Measurements from ENCODE around the genes HSD3B7 and STX4.

- PRO-cap, result no peak
Measured at GRCh38 chr16:29736671-29737273, 9.0 kb downstream of the C16orf54 start.

GRCh38 chr16:29824474-29825006 is 4.3 kb downstream of the MVP start:
- PRO-cap, result bidirectional peak, plus-strand start at chr16:29824867, minus-strand start at chr16:29824750; unidirectional peak, plus-strand start at chr16:29824867

GRCh38 chr16:29849233-29850063 is 13.6 kb downstream of the CDIPT start:
- PRO-cap, result bidirectional peak, plus-strand start at chr16:29849787, minus-strand start at chr16:29849693

DNA sequence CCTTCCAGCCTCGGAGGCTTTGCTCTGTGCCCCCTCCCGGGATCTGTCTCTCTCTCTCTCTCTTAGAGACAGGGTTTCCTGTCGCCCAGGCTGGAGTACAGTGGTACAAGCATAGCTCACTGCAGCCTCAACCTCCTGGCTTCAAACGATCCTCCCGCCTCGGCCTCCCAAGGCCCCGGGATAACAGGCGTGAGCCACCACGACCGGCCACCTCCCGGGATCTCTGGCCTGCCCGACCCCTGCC is 13.9 kb upstream of the CDIPT start:
- PRO-cap, result no peak

GRCh38 chr16:29989452-29990010 is 5.9 kb downstream of the HIRIP3 start:
- PRO-cap, result no peak

DNA sequence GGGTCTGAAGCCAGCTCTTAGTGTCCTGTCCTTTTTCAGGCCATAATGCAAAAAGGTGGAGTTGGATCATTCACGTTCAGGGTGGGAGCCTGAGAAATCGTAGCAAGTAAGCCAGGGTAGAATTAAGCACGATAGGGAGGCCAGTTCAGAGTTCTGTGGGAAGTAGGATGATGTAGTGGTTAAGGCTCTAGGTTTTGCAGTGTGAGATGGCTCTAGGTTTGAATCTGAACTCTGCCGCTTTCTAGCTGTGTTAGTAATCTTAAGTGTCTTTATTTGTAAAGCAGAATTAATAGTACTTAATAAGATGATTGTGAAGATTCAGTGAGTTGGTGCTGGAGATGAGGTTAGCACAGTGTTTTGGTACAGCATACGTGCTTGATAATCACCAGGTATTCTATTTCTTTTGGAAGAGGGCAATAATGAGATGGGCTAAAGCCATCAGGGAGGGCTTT is 1.2 kb downstream of the PPP4C start:
- PRO-cap, result no peak

DNA sequence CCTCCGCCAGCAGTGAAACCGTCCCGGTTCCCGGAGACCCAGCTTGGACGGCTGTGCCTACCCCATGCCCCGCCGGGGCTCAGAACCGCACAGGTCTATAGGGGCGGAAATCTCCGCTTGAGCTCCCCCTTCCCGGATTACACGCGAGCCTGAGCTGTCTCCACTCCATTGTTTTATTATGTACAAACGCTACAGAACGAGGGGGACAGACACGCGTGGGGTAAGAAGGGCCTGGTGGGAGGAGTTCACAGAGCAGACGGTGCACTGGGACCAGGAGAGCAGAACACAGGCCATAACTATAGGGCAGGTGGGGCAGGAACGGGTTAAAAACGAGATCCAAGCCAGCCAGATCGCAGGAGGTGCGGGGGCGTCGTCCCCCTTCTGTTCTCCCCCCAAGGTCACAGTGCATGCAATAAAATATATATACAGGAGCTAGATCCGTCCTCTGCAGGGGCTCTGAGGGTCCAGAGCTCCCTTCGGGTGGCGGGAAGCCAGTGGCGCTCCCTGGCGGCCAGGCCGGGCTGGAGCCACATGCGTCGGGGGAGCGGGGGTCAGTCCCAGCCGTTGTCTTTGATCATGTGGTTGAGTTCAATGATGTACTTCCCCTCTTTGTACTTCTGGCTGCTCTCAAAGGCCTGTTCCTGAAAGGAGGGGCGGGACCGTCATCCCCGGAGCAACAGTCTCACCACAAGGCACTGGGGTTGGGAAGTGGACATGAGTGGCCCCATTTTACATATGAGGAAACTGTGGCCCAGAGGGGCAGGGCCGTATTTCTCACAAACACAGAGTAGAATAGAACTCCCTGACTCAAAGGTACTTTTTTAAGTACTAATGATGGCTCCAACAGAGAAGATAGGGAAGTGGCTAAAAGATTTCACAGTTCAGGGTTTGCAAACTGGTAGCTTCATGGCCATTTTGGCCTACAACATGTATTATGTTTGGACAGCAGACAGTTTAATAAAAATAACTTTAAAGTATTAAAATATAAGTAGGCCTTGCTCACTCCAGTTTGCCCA is 743 bp upstream of the TBX6 start:
- PRO-cap, result bidirectional peak, plus-strand start at position 676 of the sequence, minus-strand start at position 572 of the sequence

- PRO-cap, result no peak
Measured at GRCh38 chr16:30094624-30095200, 1.3 kb downstream of the YPEL3 start.

DNA sequence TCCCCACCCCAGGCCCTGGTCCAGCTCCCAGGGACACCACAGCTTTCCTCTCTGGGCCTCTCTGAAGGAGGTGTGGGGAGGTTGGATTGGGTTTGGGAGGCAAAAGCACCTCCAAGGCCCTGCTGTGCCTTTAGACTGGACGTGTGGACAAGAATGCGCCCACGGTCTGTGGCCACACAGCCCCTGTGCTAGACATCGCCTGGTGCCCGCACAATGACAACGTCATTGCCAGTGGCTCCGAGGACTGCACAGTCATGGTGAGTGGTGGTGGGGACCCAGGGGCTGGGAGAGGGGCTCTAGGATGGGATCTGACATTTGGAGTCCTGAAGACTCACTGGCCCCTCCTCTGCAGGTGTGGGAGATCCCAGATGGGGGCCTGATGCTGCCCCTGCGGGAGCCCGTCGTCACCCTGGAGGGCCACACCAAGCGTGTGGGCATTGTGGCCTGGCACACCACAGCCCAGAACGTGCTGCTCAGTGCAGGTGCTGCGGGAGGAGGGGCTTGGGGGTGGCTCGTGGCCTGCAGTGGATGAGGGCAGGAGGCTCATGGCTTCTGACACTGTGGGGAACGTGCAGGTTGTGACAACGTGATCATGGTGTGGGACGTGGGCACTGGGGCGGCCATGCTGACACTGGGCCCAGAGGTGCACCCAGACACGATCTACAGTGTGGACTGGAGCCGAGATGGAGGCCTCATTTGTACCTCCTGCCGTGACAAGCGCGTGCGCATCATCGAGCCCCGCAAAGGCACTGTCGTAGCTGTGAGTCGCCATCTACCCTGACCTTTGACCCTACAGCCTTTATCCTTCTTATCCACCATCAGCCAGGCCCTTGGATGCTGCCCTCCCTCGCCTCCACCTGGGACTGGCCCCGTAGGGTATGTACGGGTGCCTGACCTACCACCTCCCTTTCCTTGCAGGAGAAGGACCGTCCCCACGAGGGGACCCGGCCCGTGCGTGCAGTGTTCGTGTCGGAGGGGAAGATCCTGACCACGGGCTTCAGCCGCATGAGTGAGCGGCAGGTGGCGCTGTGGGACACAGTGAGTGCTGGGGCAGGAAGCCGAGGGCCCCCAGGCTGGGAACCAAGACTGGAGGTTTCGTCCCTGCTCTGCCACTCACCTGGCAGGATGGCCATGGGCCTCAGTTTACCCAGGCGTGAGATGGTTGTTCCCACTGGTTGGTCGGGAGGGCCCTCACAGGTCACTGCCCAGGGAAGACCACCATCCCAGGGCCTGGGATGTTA is 3.5 kb downstream of the CORO1A start:
- PRO-cap, result no peak

GRCh38 chr16:30541848-30542428 is 7.3 kb upstream of the ZNF747 start:
- PRO-cap, result no peak

- PRO-cap, result bidirectional peak, plus-strand start at chr16:30657794, minus-strand start at chr16:30657570; bidirectional peak, plus-strand start at chr16:30658414, minus-strand start at chr16:30657959
Measured at GRCh38 chr16:30657052-30658244, 783 bp upstream of the FBRS start.

DNA sequence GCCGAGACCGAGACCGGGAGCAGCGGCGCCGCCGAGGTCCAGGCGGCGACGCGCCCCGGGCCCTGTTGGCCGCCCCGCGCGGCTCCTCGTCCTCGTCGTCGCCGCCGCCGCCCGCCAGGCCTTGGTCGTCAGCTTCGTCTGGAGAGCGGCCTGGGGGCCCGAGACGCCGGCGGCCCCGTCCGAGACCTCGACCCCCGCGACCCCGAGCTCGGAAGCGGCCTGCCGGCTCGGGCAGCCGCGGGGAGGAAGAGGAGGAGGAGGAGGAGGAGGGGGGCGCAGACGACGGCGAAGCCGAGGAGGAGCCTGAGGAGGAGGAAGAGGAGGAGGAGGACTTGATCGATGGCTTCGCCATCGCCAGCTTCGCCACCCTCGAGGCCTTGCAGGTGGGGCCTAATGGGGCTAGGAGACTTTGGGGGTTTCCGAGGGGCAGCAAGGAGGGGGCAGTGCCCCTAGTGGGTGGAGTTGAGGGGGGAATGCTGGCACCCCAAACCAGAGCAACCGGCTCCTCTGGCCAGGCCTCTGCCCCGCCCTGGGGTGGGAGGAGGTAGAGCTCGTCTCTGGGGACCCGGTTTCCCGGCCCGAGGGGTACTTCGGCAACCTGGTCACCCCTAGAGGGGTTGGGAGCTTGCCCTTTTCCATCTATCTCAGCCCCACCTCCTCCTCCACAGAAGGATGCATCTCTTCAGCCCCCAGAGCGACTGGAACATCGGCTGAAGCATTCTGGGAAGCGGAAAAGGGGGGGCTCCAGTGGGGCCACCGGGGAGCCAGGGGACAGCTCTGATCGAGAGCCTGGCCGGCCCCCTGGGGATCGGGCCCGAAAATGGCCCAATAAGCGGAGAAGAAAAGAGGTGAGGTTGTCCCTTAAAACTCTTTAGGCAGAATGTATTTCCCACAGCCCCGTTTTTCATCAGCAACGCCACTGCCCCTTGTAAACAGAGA is 1.6 kb downstream of the FBRS start:
- PRO-cap, result bidirectional peak, plus-strand start at position 335 of the sequence, minus-strand start at position 251 of the sequence; unidirectional peak, minus-strand start at position 536 of the sequence; unidirectional peak, minus-strand start at position 708 of the sequence

- PRO-cap, result no peak
Measured at GRCh38 chr16:30707561-30707760, 8.5 kb downstream of the SRCAP start.

GRCh38 chr16:30766760-30767352 is 4.7 kb downstream of the RNF40 start:
- PRO-cap, result no peak

DNA sequence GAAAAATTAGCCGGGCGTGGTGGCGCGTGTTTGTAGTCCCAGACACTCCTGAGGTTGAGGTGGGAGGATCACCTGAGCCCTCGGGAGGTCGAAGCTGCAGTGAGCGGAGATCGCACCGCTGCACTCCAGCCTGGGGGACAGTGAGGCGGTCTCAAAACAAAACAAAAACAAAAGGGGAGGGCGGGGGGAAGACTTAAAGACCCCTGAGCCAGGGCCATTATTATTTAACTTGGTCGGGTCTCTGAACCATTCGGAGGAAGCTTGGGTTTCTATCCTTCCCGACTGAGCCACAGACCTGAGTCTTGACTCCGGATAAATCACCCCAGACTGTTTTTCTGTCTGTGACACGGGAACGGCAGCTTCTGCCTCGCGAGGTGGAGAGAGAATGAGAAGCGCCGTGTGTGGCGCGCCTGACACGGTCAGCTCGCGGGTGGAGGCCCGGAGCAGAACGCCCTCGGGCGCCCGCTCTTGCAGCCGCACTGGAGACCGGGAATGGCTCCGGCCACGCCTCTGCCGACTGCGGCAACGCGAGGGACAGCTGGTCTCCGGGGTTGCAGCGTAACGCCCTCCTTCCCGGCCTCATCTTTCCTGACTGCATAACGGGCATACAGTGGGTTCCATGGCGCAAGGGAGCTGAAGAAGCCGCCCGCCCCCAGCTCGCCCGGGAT is 19.3 kb downstream of the BCL7C start:
- PRO-cap, result bidirectional peak, plus-strand start at position 416 of the sequence, minus-strand start at position 481 of the sequence

- PRO-cap, result no peak
Measured at GRCh38 chr16:30952661-30953815, 4.2 kb downstream of the ORAI3 start.

DNA sequence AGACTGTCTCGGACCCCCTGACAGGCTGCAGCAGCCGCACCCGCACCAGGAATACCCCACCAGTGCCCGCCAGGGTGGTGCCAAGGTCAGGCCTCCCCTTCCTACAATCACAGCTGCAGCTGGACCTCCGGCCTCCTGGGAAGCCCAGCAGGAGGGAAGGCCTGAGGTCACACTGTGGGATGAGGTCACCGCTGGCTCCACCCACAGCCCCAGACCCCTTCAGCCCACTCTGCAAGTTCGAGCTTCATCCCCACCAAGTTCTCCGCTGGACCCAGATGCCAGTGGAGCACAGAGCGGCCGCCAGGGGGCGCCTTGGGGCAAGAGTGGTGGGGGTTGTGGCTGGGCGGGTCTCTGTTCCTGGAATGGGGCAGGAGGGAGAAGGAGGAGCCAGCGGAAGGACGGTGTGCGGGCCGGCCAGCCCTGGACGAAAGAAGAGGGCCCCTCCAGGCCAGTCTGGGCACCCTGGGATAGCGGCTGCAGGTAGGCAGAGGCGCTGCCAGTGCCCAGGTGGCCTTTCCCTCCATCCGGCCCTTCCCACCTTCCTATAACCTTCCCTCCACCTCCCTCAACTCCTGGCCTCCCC is at the start of gene HSD3B7:
HSD3B7 (plus strand) TSS at position 390 of the 583 bp plus-strand sequence.
- PRO-cap, result unidirectional peak, plus-strand start at position 404 of the sequence

- PRO-cap, result bidirectional peak, plus-strand start at chr16:31032926, minus-strand start at chr16:31032859; bidirectional peak, plus-strand start at chr16:31033542, minus-strand start at chr16:31033452
Measured at GRCh38 chr16:31032607-31033685, at the start of gene STX4. Gene STX4, plus strand, starts transcription at chr16:31033558.

DNA sequence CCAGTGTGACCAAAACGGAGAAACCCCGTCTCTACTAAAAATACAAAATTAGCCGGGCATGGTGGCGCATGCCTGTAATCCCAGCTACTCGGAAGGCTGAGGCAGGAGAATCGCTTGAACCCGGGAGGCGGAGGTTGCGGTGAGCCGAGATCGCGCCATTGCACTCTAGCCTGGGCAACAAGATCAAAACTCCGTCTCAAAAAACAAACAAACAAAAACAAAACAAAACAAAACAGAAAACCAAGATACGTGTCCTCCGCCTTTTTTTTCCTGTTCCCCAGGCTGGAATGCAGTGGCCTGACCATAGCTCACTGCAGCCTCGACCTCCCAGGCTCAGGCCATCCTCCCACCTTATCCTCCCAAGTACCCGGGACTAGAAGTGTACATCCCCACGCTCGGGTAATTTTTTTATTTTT is 11.1 kb downstream of the ZNF668 start:
- PRO-cap, result no peak

DNA sequence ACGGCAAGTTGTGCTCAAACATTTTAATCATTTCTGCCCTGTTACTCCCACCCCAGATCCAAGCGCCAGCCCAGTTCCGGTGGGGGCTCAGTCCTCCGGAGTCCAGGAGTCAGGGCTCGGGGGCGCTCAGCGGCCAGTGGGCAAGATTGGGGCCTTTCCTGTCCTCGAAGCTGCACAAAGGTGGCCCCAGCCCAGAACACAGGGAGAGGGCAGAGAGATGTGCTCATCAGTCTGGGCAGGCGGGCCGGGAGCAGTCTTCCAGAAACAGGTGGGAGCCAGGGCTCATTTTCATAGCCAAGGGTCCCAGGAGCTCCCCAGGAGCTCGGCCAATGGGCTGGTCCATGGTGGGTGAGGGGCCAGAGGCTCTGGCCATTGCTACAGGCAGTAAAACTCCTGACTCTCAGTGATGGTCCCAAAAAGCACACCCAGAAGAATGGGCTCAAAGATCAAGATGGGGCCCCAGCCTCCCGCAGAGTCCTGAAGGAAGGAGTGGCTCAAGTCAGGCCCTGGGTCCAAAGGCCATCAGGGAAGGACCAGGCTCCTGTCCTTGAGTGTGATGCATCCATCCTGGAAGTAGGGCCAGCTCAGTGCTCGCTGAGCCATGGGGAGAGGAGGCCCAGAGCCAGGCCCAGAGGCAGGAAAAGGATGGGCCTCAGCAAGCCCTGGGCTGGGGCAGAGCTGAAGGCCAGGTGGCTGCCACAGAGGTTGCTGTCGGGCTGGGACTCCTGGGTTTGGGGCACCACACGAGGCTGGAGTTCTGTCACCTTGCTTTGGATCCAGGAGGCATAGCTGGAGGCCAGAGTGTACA is 3.9 kb downstream of the PRSS8 start:
- PRO-cap, result no peak